ENCODE measurements around the genes POM121L2, ZNF391, H3C10, H2AC16 and H4C13.

- RRBS = 1% methylated on average over 11 of the region's 67 CpGs
Measured at GRCh38 chr6:27312198-27313043, at the start of gene POM121L2. POM121L2 (minus strand) TSS chr6:27312273.

DNA sequence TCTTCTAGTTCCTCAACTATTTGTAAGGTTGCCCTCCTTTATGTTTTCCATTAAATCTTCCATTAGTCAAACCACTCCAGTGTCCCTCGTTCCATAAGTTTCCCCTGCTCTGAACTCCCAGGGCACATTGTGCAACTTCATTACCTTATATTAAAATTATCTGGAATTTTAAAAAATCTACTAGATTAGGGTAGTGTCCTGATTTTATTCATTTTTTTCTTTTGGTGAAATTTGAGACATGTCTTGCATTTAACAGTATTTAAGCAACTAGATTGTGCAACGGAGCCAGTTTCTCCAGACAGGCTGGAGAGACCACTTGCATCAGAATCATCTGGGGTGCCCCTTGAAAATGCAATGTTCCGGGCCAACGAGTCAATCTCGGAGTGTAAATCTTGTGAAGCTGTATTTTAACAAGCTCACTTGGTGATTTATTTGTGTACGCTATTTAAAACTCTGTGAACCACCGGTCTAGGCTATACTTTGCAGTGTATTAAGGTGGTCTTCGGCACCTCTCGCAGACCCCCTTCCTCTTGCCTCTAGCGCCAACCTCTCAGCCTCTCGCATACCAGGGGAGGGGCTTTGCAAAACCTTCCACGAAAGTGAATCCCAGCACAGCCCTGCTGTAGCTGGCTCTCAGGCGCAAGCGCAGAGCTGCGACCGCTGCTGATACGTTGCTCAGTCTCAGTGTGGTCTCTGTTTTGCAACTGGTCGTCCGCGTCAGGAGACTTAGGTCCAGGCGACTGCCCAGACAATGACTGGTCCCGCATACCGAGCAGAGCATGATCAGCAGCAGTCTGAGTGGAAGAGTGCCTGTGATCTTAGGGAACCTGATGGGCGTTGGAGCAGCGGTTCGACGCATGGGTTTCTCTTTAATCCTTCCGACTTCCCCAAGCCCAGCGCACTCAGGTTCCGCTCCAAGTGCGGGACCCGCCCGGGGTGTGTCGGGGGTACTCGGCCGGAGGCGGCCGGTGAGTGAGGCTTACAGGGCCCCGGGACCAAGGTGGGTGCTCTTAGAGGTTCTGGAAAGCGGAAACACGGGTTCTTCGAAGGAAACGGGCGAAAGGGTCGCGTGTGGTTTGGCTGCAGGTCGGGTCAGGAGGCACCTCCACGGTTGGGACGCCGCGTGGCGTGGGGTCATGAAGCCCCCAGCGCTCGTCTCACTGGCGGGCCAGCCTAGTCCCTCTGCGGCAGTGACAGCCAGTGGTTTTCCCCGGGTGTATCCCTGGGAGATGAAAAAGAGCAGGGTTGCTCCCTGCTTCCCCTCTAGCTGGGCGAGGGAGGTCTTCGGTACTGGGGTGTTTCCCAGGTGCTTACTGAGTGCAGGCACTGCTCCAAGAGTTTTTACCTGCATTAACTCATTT, at the start of gene ZNF391:
ZNF391 (plus strand) TSS at position 684 of the 1,361 bp plus-strand sequence.
- RRBS = no CpG with 5 or more reads among the region's 59 CpGs

GRCh38 chr6:27518643-27519749, 46.1 kb upstream of the ZNF184 start:
- RRBS = 2% methylated on average over 9 of the region's 45 CpGs

DNA sequence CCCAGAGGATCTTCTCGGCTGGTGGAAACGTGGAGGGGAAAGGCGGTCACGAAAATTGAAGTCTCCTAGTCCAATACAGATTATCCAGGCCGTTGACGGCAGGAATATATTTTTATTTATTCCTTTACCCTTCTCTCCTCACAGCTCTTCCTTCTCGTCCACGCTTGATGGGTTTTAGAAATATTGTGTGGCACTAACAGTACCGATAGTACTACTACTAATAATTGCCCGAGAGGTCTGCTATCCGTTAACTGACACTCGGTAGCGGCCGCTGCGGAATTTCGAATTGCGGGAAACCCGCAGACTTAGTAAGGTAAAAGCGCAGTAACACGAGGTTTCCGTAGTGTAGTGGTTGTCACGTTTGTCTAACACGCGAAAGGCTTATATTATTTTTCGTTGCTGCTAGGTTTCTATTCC, 127.4 kb downstream of the H2BC13 start:
- RRBS = no CpG with 5 or more reads among the region's 25 CpGs

DNA sequence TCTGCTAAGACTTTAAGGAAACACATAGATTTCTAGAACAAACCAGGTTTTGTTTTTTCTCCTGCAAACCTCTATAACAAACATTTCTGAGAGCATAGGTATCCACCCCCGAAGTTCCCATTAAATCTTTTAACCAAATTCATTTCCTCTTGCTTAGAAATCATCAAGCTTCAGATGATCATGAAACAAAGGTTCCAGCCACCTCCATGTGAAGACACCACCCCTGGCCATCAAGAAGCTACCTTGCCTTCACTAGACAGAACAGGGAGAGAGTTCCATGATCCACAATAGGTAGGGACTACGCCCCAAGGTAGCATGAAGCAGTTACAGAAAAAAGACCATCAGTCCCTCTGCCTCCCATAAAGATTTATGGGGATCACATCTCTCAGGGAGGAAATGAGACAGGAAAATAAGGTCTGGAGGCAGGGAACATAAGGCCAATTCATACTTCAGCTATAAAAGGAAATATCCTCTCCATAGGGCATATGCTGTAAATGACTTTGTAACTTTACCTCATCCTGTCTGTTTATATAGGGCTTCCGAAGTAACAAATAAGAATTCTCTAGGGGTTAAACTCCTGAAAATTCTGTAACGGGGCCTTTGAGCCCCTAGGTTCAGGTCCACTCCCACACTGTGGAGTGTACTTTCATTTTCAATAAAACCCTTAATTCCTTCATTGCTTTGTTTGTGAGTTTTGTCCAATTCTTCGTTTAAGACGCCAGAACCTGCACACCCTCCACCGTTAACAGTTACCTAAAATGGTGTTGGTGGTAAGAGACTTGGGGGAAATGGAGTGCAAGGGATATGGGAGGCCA, 25.0 kb downstream of the H2BC13 start:
- RRBS = no CpG with 5 or more reads among the region's 7 CpGs

- RRBS = no CpG with 5 or more reads among the region's 23 CpGs
Measured at GRCh38 chr6:27808352-27808768, 387 bp downstream of the H2AC13 start.

DNA sequence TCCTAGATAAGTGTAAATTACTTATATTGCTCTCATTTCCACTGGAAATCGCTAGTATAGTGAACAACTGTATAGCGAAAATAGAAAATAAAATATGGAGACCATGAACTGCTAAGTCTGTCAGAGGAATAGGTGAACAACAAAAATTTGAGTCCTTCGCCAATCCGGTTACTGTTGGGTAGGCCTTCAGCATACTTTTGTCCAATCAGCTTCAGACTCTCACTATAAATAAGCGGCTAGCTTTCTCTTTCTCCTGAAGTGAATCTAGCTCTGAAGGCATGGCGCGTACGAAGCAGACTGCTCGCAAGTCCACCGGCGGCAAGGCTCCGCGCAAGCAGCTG, at the start of gene H3C10:
H3C10 (plus strand) TSS at position 256 of the 341 bp plus-strand sequence.
- RRBS = no CpG with 5 or more reads among the region's 13 CpGs

DNA sequence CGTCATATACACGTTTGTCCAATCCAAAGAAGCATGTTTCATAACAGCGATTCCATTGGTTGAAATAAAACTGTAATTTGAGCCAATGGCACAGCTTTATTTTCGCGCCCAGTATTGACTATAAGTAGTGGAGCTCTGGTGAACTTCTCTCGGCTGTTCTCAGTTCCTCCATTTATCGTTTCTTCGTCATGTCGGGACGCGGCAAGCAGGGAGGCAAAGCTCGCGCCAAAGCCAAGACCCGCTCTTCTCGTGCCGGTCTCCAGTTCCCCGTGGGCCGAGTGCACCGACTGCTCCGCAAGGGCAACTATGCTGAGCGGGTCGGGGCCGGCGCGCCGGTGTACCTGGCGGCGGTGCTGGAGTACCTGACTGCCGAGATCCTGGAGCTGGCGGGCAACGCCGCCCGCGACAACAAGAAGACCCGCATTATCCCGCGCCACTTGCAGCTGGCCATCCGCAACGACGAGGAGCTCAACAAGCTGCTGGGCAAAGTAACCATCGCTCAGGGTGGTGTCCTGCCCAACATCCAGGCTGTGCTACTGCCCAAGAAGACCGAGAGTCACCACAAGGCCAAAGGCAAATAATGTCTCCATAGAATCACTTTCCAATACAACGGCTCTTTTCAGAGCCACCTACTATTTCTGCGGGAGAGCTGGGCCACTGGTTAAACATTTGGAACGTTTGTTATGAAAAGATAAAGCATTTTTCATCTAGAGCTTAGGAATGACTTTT, at the start of gene H2AC16:
H2AC16 (plus strand) TSS at position 151 of the 729 bp plus-strand sequence.
- RRBS = no CpG with 5 or more reads among the region's 45 CpGs

DNA sequence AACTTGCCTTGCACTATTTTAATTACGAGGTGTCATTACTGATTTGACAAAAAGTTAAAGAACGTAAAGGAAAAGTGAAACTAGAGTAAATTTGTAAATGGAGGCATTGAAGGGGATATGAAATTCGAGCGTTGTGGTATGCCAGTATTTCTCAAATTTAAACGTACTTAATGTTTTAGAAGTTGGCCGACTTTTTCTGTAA, 374 bp upstream of the H3C11 start:
- RRBS = no CpG with 5 or more reads among the region's 6 CpGs

DNA sequence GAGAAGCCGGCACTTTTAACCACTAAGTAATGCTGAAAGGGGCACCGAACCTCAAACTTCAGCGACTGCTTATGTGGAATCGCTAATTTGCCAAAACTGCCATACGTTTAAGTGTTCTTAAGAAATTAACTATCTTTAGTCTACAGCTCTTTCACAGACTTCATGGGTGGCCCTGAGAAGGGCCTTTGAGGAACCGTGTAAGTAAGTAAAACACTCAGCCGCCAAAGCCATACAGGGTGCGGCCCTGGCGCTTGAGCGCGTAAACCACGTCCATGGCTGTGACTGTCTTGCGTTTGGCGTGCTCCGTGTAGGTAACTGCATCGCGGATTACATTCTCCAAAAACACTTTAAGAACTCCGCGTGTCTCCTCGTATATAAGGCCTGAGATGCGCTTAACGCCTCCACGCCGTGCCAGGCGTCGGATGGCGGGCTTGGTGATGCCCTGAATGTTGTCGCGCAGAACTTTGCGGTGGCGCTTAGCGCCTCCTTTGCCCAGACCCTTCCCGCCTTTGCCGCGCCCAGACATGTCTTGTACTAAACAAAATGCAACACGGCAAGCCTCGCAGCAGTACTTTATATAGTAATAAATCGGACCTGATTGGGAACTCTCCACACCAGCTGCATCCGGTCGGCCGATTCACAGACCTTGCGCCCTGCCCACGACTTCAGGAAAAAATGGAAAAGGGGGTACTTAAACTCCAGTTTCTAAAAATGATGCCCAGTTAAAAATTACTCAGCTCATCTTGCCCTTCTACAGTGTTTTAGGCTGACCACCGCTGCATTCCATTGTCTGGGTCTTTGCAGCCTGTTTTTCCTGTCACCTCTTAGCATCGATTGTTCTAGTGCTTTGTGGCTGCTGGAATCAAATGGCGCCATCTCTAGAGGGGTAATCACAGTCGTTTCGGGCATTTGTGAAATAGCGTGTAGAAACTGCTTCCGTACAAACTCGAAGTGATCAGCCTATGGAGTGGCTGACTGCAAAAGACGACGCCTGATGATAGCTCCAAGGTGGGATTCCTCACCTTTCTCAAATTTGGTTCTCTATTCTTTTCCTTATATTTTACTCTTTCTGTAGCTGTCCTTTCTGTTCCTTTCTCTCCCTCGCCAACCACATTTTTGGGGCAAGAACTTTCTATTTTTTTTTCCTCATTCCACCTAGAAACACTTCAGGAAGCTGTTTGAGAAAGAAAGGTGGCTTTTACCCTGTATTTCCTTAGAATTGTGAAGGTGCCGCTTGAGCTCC, at the start of gene H4C13:
H4C13 (minus strand) TSS at position 550 of the 1,243 bp plus-strand sequence.
- RRBS = 6% methylated on average over 1 of the region's 55 CpGs

- RRBS = no CpG with 5 or more reads among the region's 3 CpGs
Measured at GRCh38 chr6:27889343-27889571, 1.4 kb downstream of the H3C12 start.

- RRBS = no CpG with 5 or more reads among the region's 42 CpGs
Measured at GRCh38 chr6:27902041-27903523, 9.4 kb downstream of the H2BC17 start.

- RRBS = no CpG with 5 or more reads among the region's 8 CpGs
Measured at GRCh38 chr6:28002991-28003744, 46.1 kb downstream of the OR2B6 start.

DNA sequence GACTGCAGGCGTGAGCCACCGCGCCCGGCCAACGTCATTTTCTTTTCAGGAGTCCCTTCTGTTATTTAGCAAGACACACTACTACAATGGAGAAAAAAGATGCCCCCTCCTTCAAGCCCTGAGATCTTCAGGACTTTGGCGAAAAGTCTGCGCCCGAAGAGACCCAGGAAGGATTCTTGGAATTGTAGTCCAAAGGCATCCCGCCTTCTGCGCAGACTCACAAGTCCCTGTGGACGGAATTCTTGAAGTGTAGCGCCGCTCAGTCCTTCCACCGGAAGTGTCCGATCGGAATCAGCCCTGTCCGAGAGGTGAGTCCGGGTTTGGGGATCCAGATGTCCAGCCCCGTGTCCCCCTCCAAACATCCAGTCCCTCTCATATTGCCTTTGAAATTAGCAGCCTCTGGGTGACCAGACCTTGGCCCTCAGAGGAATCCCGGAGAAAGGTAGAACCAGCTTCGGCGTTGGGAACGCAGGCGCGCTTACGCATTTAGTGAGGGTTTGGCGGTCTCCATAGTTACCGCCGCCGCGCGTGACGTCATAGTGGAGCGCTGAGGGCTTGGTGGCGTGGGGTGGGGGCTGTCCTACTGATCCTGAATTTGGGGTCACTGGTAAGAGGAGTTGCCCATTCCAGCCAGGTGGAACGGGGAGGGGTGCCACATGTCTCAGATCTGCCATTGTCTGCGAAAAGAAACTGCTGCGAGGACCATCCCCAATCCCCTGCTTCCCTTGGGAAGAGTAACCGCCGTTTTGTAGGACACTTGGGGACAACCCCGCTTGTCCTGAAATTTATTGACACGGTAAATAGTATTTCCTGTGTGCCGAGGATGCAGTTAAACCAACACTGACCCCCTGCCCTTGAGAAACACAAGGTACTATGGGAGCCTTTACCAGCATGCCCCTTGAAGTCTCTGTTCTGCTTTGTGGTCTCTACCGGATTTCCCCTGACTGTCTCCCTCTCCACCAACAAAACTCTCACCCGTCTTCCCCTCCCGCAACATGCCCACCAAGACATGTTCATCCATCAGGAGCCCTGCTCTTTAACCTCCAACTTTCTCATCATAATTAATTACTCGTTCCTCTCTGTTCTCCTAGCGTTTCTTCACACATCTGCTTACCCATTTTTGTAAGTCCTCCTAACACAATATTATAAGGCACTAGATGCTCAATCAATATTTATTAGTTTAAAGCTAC, 690 bp downstream of the ZNF165 start:
- RRBS = 3% methylated on average over 5 of the region's 48 CpGs

DNA sequence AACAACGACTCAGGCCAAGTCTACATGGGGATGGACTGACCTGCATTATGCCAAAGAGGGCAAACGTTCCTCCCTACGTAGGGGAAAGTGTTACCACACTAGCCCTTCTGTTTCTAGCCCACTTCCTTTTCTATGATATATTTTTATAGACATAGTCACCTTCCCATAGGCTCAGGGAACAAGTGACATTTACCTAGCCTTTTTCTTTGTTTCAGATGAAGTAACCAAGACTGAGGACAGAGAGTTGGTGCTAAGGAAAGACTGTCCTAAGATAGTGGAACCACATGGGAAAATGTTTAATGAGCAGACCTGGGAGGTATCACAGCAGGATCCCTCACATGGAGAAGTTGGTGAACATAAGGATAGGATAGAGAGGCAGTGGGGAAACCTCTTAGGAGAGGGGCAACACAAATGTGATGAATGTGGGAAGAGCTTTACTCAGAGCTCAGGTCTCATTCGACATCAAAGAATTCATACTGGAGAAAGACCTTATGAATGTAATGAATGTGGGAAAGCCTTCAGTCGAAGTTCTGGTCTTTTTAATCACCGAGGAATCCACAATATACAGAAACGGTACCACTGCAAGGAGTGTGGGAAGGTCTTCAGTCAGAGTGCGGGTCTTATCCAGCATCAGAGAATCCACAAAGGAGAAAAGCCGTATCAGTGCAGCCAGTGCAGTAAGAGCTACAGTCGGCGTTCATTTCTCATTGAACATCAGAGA, 7.4 kb downstream of the ZSCAN9 start:
- RRBS = no CpG with 5 or more reads among the region's 11 CpGs

- RRBS = 19% methylated on average over 2 of the region's 43 CpGs
Measured at GRCh38 chr6:28536807-28538030, 11.5 kb downstream of the GPX5 start.

GRCh38 chr6:28553385-28553712, 27.7 kb downstream of the GPX5 start:
- RRBS = no CpG with 5 or more reads among the region's 4 CpGs

DNA sequence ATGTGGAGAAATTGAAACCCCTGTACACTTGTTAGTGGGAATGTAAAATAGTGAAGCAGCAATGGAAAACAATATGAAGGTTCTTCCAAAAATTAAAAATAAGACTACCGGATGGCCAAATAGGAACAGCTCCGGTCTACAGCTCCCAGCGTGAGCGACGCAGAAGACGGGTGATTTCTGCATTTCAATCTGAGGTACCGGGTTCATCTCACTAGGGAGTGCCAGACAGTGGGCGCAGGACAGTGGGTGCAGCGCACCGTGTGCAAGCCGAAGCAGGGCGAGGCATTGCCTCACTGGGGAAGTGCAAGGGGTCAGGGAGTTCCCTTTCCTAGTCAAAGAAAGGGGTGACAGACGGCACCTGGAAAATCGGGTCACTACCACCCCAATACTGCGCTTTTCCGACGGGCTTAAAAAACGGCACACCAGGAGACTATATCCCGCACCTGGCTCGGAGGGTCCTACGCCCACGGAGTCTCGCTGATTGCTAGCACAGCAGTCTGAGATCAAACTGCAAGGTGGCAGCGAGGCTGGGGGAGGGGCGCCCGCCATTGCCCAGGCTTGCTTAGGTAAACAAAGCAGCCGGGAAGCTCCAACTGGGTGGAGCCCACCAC, 34.1 kb upstream of the SCAND3 start:
- RRBS = no CpG with 5 or more reads among the region's 27 CpGs

DNA sequence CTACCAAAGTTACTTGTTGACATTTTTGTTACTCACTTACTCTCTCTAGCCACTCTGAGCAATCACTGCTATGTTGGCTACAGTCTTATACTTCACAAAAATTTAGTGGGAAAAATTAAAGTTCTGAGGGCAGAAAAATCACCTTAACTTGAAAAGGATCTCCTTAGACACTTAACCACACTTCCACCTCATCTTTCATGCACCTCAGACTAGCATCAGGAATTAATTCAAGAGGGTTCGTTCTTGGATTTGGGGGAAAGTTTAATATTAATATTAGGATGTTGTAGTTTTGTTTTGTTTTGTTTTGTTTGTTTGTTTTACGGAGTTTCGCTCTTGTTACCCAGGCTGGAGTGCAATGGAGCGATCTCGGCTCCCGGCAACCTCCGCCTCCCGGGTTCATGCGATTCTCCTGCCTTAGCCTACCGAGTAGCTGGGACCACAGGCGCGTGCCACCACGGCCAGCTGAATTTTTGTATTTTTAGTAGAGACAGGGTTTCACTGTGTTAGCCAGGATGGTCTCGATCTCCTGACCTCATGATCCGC, 133.3 kb upstream of the SCAND3 start:
- RRBS = no CpG with 5 or more reads among the region's 15 CpGs

DNA sequence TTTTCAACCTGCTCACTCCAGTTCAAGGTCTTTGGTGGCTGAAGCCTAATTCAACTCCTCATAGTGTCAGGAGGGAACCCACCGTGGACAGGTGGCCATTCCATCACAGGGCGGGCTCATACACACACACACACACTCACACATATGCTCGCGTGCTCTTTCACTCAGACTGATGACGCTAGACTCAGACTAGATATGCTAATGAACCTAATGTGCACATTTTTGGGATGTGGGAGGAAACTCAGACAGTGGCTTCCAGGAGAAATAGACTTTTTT, 56.7 kb downstream of the TRIM27 start:
- RRBS = no CpG with 5 or more reads among the region's 5 CpGs